Measurements from ENCODE around the genes FJX1, RAG2 and ALKBH3.

GRCh38 chr11:34977680-34978049 is 61.2 kb downstream of the PDHX start:
- RRBS, 2 experiments = no CpG with 5 or more reads among the region's 2 CpGs

GRCh38 chr11:35087762-35088568 is 51.0 kb upstream of the CD44 start:
- RRBS, 2 experiments = no CpG with 5 or more reads among the region's 5 CpGs

GRCh38 chr11:35166559-35167309 is 27.8 kb downstream of the CD44 start:
- RRBS, 2 experiments = no CpG with 5 or more reads among the region's 10 CpGs

DNA sequence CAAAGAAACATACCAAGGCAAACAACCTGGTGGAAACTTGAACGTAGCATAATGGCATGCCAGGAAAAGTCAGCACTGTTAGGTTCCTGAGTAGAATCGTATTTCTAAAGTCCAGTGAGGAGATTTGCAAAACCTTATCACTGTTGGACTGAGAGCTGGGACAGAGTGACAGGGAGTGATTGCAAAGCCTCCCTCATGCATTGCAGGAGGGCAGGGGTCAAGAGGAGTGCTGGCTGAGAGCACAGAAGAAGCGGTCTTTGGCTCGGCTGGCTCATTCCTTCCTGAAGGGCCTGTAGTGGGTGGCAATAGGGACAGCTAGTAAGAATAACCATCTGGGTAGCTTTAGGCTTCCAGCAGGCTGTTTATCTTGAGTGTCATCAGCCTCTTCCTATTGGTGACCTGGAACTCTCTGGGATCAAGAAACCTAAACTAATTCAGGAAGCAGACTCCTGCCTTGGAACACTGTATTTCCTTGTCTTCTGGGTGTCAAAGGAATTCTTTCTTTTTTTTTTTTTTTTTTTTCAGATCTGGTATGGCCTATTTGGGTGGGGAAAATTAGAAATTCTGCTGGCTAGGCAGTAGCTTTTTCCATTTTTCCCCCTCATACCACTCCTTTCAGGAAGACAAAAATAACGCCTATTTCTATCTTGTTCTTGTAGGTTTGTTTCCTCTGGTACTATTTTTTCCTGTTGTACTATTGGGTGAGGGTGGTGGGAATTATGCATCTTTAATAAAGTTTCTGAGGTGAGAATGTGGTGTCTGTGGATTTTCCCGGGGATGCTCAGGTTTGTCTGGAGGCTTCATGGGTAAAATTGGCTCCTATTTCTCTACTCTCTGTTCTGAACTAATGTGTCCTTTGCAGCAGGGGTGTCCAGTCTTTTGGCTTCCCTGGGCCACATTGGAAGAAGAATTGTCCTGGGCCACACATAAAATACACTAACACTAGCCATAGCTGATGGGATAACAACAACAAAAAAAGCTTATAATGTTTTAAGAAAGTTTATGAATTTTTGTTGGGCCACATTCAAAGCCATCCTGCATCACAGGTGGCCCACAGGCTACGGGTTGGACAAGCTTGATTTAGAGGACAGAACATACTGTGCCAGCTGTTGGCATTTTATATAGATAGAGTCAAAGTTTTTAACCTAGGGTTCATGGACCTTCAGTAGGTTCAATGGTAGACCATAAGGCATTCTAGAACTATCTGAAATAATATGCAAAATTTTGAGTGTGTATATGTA is 53.7 kb downstream of the CD44 start:
- RRBS, 2 experiments = no CpG with 5 or more reads among the region's 7 CpGs

GRCh38 chr11:35617464-35618684 is at the start of gene FJX1:
Gene FJX1 (plus strand): TSS chr11:35618460.
- RRBS, 2 experiments = 1% methylated on average over 33 of the region's 93 CpGs

GRCh38 chr11:35620001-35620688 is 1.9 kb downstream of the FJX1 start:
- RRBS, 2 experiments = 0% methylated on average over 3 of the region's 27 CpGs

DNA sequence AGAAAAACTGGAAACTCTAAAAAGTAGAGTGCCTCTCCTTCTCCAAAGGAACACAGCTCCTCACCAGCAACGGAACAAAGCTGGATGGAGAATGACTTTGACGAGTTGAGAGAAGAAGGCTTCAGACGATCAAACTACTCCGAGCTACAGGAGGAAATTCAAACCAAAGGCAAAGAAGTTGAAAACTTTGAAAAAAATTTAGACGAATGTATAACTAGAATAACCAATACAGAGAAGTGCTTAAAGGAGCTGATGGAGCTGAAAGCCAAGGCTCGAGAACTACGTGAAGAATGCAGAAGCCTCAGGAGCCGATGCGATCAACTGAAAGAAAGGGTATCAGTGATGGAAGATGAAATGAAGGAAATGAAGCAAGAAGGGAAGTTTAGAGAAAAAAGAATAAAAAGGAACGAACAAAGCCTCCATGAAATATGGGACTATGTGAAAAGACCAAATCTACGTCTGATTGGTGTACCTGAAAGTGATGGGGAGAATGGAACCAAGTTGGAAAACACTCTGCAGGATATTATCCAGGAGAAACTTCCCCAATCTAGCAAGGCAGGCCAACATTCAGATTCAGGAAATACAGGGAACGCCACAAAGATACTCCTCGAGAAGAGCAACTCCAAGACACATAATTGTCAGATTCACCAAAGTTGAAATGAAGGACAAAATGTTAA is 41.4 kb downstream of the TRIM44 start:
- RRBS, 2 experiments = no CpG with 5 or more reads among the region's 13 CpGs

DNA sequence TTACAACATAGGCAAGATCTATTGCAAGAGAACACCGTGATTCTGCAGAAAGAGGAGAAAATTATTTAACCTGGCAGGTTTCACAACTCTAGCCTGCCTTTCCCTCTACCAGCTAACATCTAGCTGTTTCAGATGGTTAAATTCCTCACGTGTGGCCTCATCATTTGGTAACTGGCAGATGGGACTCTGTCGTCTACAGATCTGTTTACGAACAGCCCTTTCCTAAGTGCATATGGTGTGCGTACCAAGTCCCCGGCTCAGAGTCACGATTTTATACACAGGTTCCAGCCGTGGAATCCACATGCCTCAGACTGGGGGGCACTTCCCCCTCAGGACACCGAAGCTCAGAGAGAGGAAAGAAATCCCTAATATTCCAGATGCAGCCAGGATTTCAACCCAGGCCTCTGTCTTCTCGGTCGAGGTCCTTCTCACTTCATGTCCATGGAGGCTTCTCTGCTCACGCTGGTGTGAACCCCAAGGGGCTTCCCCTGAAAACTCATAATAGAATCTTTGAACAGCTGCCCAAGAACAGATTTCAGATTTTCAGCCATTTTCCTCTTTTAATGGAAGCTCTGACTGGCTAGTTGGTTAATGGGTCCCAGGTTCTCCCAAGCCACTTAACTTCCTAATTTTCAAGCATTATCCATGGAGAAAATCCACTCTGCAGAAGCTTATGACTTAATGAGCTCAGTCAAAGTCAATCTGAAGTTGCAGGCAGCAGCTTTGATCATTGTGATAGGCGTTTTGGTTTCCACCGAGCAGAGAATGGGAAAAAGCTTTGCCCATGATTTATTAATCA is 25.1 kb downstream of the LDLRAD3 start:
- RRBS, 2 experiments = no CpG with 5 or more reads among the region's 14 CpGs

GRCh38 chr11:36057200-36058068 is 113.6 kb downstream of the LDLRAD3 start:
- RRBS, 2 experiments = no CpG with 5 or more reads among the region's 15 CpGs

DNA sequence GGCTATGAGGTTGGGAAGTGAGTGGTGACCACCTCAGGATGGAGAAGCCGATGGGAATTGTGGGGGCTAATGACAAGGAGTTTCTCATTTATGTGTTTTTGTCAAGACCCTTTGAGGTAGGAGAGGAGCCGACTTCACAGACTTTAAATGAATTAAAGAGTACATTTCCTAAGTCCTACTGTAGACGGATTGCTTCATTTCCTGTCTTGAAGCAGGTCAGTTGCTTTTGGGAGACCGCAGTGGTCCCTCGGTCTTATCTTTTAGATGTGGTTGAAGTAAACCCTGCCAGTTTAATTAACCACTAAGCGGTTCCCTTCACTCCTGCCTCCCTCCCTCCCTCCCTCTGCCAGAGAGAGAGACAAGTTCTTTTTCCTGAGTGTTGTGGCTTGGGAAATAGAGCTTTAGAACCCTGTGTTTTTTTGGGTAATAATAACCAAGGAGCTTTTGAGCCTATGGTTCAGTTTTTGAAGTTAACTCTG is 147.3 kb downstream of the LDLRAD3 start:
- RRBS, 2 experiments = no CpG with 5 or more reads among the region's 6 CpGs

DNA sequence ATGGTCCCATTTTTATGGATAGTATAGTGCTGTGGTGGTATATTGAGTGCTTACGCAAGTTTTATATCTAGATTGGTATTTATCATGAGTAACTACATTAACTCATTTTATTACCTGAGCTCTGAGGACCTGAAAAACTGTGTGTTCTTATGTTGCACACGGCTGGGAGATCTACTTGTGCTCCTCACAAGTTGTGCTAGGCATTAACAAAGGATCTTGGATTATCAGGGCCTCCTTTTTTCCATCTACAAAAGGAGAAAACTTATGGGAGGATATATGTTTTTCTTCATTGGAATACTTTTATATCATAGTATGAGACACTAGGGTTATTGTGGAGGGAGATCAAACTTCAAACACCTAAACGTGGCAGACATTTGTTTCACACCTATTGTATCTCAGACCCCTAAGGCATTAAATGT is 75.3 kb downstream of the PRR5L start:
- RRBS, 2 experiments = no CpG with 5 or more reads among the region's 3 CpGs

DNA sequence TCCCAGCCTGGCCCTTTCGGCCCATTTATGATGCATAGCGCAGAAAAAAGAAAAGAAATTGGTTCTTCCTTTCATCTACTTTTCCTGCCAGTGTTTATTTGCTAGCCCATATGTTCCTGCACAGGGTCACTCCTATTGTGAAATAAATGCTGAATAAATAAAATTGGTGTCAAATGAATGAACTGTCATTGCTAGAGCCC is 91.9 kb downstream of the PRR5L start:
- RRBS, 2 experiments = no CpG with 5 or more reads among the region's 2 CpGs

- RRBS, 2 experiments = no CpG with 5 or more reads among the region's 21 CpGs
Observed at GRCh38 chr11:36398246-36398982, 102.3 kb downstream of the PRR5L start.

- RRBS, 2 experiments = no CpG with 5 or more reads among the region's 2 CpGs
Observed at GRCh38 chr11:36598025-36598559, at the start of gene RAG2. Gene RAG2 (minus strand): TSS chr11:36598236.

DNA sequence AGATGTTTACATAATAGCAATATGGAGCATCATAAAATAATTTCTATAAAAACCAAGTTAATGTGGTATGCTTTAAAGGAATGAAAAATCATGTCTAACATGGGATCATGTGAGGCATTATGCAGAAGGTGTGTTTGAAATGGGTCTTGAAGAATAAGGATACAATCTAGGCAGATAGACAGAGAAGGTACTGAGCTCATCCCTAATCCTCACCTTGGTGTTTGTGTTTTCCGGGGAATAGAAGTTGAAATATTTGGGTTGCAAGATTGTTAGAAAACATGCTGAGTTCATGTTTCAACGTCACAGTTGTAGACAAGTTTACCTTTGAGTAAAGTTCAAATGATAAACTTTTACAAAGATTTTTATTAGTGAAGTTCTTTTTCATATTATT is 853.1 kb upstream of the RAG2 start:
- RRBS, 2 experiments = no CpG with 5 or more reads among the region's 2 CpGs

GRCh38 chr11:42631191-42631672 is 680.6 kb upstream of the API5 start:
- RRBS, 2 experiments = no CpG with 5 or more reads among the region's 1 CpG

DNA sequence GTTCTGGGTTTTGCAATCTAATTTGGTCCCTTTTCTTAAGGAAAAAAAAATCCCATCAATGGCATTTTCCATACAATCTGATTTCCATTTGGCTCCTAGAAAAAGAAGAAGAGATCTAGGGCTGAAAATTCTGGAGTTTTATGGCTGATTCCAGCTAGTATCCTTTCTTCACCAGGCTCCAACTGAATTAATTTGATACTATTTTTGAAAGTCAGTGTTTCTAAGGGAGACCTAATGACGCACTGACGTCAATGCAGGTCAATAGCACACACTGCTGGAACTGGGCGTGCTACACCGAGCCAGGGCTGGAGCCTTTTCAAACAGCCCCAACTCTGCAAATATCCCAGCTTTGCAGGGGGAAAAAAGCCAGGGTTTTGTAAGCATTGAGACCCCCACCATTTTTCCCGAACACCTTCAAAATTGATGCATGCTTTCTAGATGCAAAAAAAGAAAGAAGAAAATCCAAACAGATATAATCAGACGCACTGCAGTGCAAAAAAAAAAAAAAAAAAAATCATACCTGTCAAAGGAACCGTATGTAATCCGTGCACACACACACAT is 124.7 kb upstream of the HSD17B12 start:
- RRBS, 2 experiments = no CpG with 5 or more reads among the region's 8 CpGs

DNA sequence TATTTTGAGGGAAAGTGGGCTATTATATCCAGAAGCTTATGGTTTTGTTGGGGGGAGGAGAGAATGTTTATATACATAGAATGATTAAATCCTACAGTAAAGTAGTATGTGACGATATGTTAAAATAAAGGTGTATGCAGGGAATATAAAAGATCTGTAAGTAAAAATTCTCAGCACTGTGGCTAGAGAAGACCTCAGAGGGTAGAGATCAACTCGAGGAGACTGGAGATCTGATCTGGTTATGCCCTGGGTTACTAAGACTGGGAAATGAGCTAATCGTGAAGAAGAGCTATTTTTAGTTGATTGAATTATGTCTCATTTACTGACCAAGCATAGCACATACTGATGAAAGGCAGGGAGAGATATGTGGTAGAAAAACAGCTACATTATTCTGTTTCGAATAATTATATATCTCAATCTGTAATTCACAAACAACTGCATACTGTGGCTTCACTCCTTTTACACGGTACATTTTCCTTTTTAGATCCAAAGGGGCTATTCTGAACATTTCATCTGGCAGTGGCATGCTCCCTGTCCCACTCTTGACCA is 42.7 kb upstream of the ALKBH3 start:
- RRBS, 2 experiments = no CpG with 5 or more reads among the region's 5 CpGs

DNA sequence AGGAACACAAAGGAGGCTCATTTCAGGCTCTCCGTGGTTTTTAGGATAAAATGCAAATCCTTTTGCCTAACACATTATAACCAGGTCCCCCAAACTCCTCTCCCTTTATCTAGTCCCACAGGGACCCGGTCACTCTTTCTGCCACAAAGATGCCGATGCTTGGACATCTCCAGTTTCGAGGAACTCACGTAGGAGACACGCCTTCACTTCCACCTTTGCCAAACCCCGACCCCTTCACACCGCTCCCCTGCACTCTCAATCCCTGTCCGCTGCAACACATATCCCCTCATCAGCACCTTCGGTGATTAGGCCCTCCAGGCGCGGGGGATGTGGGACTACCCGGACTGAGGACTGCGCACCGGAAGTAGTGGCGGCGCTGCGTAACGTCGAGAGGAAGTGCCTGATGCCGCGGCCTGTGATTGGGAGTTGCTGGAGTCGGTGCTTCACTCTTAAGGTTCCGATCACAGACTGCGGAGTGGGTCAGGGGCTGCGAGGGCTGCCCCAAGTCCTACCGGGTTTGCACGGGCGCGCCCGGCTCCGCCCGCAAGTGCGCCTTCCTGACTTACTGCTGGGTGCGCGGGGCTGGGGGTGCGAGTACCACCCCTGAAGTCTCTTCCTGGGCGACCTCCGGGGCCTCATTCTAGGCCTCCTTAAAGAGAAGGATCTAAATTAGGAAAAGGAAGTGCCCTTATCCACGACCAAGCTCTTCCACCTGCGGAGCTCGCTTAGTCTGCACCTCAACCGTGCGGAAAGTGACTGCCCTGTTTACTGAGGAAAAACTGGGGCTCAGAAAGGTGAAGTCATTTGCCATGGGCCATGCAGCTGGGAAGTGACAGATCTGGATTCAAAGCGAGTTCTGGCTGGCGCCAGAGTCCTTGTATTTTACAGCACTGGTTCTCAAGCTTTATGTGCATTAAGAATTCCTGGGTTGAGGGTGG is at the start of gene ALKBH3:
ALKBH3 (plus strand) TSS at position 446 of the 938 bp plus-strand sequence.
- RRBS, 2 experiments = 0 to 3% methylated on average over 6 of the region's 46 CpGs

- RRBS, 2 experiments = no CpG with 5 or more reads among the region's 7 CpGs
Observed at GRCh38 chr11:43919690-43920204, 22.7 kb upstream of the C11orf96 start.